Measurements from ENCODE around the genes IRGM and SLC36A1.

- PRO-cap = no peak
- RAMPAGE, long total RNA, 4 experiments = start-site peak on the plus strand in 1 of 4 experiments, at chr5:150846518-150846550 at its widest, 15 reads per replicate
Observed at GRCh38 chr5:150846192-150846627, at the start of gene IRGM. Gene IRGM, plus strand, starts transcription at chr5:150846521.

GRCh38 chr5:151025754-151026518 lies 5.5 kb downstream of the GPX3 start:
- PRO-cap = no peak
- RAMPAGE, long total RNA, 4 experiments = no peak in any of the 4 experiments

DNA sequence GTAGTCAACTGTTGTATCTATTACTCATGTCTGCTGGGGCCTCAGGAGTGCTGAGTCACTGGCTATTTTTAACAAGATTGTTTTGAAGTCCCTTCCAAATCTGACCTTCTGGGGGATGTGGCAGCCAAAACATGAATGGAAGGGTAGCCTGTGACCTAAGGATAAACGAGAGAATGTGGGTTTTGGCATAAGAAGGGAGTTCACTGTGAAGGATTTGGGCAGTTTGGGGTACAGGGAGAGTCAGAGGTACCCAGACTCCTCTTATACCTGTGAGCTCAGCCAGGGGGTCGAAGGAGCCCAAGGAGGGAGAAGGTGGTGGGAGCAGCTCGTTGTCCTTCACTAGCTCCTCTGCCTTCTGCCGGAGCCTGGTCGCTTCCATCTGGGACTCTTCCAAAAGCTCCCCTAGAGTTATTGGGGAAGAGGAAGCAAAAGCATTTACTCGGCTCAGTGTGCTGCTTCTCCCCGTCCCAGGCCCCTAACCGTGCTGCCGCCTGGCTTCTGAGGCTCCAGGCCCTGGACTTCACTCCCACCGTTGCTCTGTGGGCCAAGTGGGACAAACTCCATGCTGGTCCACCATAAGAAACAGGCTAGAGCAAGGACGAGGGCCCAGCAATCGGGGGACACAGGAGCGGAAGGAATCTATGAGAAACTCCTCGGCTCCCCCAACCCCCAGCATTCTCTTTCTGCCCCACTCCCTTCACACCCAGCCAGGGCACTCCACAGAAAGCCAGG lies 17.3 kb downstream of the TNIP1 start:
- PRO-cap = no peak
- RAMPAGE, long total RNA, 4 experiments = no peak in any of the 4 experiments

DNA sequence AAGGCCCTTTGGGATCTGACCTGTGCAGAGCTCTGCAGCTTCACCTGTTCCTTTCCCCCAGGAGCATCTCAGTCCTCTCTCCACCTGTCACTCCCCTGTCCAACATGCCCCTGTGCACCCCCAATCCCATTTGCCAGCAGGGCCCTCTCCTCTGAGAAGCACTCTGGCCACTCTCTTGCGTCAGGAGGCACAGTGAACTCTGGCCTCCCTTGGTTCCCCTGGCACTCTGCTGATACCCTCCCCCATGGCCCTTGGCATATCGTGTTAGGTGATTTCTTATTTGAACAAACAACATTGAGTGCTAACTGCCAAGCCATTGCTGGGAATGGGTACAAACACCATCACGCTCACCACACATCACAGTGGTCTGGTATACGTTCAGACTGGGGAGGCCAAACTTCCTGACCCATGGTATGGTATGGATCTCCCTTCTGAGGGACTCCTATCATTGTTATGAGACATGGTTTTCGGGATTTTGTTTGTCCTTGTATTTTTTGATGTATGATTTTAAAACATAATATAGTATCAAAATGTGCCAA lies 21.0 kb upstream of the TNIP1 start:
- PRO-cap = no peak
- RAMPAGE, long total RNA, 4 experiments = no peak in any of the 4 experiments

DNA sequence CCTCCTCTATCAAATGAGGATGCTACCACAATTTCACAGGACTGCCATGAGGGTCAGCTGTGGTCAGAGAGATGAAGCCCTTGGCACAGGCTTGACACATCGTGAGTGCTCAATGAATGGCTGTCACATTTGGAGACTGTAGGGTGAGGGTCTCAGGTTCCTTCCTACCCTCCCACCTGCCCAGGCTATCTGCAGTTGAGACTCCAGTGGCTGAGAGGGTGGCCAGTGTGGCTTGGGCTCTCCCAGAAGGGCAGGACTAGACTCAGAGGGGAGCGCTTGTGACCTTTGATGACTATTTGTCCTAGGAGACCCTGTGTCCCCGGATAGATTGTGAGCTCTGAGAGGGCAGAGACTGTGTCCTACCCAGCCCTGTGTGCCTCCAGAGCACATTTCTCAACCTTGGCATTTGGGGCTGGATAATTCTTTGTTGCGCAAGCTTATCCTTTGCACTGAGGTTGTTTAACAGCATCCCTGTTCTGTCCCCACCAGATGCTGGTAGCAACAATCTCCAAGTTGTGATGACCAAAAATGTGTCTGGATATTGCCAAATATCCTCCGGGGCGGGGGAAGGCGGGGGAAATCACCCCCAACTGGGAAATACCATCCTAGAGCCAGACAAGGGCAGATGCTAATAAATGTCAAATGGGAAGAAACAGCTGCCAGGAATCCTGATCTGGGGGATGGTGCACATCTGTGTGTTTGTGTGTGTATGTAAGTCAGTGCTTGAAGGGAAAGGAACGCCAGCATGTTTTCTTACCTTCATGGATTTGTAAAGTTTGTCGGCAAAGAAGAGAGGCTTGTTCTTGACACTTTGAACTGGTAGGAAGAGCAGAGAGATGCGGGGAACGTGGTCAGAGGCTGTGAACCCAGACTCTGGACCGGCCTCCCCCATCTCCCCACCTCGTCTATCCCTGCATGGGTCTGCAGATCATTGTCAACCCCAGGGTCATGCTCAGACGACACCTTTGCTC lies 23.9 kb upstream of the TNIP1 start:
- PRO-cap = unidirectional peak, minus-strand start at position 381 of the sequence; unidirectional peak, plus-strand start at position 719 of the sequence
- RAMPAGE, long total RNA, 4 experiments = no peak in any of the 4 experiments

DNA sequence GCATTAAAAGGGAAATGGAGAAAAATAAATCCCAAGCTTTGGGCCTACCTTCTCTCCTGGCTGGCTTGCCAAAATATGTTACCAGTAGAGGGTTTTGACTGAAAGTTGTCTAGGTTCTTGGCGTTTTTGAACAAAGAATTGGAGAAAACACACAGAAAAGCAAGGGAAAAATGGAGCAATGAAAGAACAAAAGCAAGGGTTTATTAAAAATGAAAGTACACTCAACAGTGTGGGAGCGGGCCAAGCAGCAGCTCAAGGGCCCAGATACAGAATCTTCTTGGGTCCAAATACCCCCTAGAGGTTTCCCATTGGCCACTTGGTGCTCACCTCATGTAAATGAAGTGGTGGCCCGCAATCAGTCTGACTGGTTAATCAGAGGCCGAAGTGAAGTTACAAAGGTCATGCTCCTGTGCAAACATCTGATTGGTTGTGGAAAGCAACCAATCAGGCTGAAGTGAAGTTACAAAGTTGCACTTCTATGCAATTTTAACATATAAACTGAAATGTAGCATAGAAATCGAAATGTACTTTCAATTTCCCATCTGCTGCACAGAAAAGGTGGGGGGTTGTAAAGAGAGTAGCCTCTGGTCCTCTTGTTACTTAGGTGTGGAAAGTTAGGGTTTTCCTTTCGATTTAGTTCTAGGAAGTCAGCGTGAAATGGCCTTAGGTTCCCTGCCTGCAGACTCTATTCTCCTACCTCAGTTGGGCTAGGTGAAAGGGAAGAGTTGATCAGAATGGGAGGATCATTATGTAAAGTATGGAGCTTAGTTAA lies 1.9 kb upstream of the GM2A start:
- PRO-cap = no peak
- RAMPAGE, long total RNA, 4 experiments = no peak in any of the 4 experiments

DNA sequence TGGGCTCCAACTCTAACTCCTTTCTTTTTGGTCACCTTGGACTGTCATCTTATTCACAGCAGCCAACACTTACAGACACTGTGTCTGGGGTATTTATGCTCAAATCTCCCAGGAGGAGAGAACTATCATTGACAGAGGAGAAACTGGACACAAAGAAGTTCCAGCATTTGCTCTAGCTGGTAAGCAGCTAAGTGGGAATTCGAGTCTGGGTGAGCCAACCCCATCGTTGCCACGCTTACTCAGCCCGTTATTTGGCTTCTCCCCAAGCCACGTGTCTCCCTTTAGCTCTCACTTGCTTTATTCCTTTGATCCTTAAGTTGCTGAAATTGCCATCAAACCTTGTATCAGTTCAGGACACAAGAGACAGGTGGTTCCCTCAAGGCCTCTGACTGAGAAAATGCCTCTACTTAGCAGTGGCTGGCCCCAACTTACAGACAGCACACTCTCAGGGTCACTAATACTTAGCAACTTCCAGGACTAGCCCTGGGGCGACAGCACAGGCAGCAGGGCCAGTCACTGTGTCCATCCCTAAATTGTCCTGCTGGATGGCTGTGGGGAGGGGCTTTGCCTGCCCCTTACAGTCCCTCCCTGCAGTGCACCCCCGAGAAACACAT lies 1.4 kb downstream of the SLC36A2 start:
- PRO-cap = no peak
- RAMPAGE, long total RNA, 4 experiments = no peak in any of the 4 experiments

DNA sequence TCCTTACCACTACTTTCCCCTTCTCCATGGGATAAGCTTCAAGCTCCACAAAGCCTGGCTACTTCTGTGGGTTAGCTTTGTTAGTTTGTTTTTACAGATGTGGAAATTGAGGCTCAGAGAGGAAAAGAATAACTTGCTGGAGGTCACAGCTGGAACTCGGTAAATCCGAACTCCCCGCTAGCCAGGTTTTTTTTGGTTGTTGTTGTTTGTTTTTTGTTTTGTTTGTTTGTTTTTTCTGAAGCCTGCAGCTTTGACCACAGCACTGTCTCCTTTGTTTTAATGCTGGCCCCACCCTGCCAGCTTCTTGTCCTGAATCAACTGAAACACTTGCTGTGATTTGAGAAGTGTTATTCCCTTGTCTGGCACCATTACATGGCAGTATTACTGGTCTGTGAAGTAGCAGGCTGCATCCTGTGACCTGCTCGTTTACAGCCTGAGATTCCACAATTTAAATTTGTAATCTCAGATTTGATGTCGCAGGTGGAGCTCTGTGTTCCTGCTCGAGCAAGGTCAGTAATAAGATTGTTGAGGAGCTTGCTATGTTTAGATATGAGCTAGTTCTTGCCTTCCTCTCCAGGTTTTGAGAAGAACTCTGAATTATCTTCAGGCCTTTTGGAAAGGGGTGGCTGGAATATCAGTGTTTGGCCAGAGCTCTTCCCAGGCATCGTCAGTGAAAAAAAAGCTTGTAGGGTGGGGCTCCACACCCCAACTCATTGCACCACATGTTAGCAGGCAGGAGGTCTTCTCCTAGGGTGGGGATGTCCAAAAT lies 1.5 kb upstream of the SLC36A2 start:
- PRO-cap = no peak
- RAMPAGE, long total RNA, 4 experiments = no peak in any of the 4 experiments

DNA sequence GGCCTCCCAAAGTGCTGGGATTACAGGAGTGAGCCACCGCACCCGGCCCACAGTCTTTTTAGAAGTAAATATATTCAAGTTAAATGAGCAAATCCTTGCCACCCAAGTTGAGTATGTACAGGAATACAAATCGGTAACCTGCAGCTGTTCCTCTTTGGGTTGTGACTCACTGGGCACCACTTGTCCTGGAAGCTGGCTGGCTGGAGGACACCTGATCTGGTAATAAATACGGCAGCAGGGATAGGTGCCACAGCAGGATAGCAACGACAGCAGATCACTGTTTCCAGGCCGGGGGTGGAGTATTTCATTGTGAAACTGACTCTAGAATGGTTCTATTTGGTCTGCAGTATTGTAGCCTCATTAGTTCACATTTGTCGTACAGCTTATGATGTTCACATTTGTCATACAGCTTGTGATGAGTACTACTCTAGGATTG lies 35.7 kb upstream of the SLC36A2 start:
- PRO-cap = no peak
- RAMPAGE, long total RNA, 4 experiments = no peak in any of the 4 experiments

DNA sequence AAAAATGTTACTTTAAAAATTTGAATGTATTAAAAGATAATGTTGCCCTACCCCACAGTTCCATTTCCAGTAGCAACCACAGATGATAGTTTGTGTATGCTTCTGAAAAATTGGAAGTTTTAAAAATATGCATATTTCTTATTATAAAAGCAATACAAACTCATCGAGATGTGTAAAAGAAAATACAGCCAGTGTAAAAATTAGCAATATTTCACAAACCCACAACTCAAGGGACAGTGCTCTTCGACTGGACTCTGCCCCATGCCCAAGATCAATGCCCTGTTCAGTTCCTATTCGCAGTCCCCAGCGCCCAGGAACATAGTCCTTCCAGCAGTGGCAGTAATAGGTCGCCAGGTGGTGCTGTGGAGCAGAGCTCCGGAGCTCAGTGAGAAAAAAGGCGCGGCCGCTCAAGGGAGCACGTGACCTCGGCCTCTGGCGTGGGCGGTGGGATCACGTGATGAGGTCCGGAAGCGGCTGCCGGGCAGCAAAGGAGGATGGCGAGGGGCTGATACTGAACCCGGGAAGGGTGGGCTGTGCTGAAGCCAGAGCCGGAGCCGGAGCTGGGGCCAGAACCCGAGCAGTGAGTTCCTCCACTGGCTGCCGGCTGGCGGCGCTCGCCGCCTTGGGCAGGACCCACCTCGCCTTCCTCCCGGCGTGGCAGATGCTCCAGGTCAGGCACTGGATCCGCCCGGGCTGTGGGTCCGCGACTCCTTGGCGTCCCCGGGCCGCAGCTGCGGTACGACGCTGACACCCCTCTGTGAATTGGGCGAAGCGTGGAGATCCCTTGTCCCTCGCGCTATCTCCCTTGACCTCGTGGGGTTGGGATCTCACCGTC lies at the start of gene SLC36A1:
Gene SLC36A1, plus strand, starts transcription at position 460 of the 835 bp plus-strand sequence.
- PRO-cap = unidirectional peak, plus-strand start at position 460 of the sequence
- RAMPAGE, long total RNA, 4 experiments = start-site peak on the plus strand in 4 of 4 experiments, centred at positions 469 to 476 of the sequence, 77 to 608 reads per replicate

DNA sequence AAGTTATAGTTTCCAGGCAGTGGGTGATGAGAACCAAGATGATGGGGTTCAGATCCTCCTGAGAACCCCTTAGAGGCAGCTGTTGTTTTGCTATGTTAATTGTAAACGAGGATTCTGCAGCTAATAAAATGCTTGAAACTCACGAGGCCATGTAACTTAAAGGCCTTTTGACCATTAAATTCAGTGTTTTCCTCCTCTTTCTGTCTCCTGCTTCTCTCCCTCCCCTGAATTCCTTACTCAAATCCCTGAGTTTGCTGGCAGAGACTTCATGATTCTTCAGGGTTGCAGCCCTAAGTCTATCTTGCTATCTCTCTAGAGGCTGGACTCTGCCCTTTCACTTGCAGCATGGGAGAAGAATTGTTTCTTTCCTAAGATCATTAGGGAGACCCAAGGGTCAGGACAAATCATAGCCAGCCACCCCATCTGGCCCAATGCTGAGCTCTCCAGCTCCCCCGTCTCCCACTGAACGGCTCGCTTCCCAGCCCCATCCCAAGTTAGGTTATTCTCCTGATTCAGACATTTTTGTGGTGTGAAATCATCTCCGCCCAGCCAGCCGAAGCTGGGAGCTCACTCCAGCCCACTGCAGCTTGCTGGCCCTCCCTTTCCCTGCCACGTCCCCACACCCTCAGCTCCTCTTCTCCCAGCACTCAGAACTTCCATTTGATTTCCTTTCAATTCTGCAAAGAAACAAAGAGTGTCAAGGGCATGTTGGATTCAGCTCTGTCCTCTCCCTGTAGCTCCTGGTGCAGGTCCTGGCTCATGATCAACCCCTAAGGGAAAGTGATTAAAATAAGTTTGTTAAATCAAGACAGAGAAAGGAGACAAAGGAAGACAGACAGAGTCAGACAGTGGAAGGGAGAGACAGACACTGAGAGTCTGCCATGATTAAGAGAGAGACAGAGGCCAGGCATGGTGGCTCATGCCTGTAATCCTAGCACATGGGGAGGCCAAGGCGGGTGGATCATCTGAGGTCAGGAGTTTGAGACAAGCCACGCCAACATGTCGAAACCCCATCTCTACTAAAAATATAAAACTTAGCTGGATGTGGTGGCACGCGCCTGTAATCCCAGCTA lies 12.4 kb upstream of the SPARC start:
- PRO-cap = bidirectional peak, plus-strand start at position 599 of the sequence, minus-strand start at position 464 of the sequence
- RAMPAGE, long total RNA, 4 experiments = no peak in any of the 4 experiments

DNA sequence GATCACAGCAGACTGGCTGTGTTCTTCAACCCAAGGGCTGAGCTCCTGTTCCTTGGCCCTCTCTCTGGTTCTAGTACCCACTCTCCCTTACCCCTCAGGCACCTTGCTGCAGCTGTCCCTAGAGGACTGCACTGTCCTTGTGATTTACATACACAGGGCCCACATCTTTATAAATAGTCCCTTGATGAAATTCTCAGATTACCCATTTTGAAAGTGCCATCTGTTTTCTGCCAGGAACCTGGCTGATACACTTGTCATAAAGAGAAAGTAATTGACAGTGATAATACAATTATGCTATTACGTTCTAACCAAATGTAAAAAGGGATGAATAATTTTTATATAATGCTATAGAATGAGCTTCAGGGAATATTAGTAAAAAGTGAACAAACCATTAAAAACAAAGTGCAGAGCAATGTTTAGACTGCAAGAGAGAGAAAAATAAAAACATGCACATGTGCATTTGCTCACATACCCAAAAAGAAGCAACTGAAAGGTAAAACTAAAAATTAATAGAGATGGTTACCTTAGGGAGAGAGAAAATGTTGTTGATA lies 16.6 kb upstream of the SPARC start:
- PRO-cap = unidirectional peak, minus-strand start at position 66 of the sequence
- RAMPAGE, long total RNA, 4 experiments = no peak in any of the 4 experiments

- PRO-cap = no peak
- RAMPAGE, long total RNA, 4 experiments = no peak in any of the 4 experiments
Observed at GRCh38 chr5:151773944-151774305, 2.2 kb downstream of the G3BP1 start.

DNA sequence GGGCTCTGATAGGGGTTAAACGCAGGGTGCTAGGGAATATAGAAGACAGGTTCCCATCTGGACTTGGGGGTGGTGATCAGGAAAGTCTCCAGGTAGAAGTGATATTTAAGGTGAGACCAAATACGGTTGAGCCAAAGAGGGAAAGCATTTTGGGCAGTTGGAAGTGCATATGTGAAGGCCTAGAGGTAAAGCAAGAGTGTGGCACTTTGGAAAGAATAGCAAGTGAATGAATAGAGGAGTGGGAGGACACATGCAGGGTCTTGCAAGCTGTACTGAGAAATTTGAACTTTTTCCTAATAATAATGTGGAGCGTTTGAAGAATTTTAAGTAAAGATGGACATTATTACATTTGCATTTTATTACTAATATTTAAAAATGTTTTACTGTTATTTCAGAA lies 59.4 kb downstream of the GLRA1 start:
- PRO-cap = no peak
- RAMPAGE, long total RNA, 4 experiments = no peak in any of the 4 experiments

DNA sequence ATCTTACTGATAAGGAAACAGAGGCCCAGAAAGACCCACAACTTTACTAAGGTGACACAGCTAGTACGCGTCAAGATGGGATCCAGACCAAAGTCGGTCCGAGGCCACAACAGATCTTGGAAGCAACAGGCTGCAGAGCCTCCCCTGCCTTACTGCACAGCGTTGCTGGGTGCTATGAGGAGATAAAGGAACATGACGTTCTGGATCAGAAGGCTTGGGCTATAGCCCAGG lies 144.2 kb downstream of the NMUR2 start:
- PRO-cap = no peak
- RAMPAGE, long total RNA, 4 experiments = no peak in any of the 4 experiments

GRCh38 chr5:154444817-154445238 lies 969 bp upstream of the SAP30L start:
- PRO-cap = no peak
- RAMPAGE, long total RNA, 4 experiments = no peak in any of the 4 experiments

DNA sequence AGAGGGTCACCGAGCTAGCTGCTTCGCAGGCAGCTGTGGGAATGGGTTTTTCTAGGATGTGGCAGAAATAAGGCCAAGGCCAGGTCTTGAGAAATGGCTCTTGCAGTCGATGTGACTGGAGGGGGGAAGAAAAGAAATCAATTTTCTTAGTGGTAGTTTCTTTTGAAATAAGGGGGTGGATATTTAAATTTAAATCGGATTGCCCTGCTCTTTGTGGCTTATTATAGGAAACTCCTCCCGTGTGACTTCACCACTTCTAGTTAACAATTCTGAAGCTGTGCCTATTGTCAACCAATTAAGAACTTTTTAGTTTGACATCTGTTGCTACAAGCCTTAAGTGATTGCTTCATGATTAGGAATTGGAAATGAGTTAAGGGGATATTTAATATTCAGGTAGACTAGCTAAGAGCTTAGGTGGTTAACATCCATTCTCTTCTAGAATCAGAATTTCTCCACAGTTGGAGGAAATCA lies 1.5 kb downstream of the SAP30L start:
- PRO-cap = no peak
- RAMPAGE, long total RNA, 4 experiments = no peak in any of the 4 experiments

DNA sequence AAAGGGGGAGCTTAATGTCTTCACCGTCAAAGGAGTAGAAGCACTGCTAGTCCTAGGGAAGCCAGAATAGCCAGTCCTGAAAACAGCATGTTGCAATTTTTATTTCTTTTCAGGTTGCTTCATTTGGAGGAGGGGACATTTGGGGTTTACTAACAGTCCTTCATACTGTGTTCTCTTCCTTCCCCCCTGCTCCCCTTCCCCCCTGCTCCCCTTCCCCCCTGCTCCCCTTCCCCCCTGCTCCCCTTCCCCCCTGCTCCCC lies 2.4 kb downstream of the LARP1 start:
- PRO-cap = no peak
- RAMPAGE, long total RNA, 4 experiments = no peak in any of the 4 experiments

- PRO-cap = no peak
- RAMPAGE, long total RNA, 4 experiments = no peak in any of the 4 experiments
Observed at GRCh38 chr5:154760958-154761794, 6.0 kb downstream of the LARP1 start.

GRCh38 chr5:154765505-154766087 lies 10.4 kb downstream of the LARP1 start:
- PRO-cap = no peak
- RAMPAGE, long total RNA, 4 experiments = no peak in any of the 4 experiments